Colon Carcinoma Metastatic in the Brain (tissue), 2 donors: ENCODE measurements around the genes TMDD1, ACVRL1, ACVR1B and ATG101.

- PRO-cap, 2 experiments: no peak in any of the 2 experiments
Measured at GRCh38 chr12:51550839-51551069, 40.3 kb upstream of the SCN8A start.

DNA sequence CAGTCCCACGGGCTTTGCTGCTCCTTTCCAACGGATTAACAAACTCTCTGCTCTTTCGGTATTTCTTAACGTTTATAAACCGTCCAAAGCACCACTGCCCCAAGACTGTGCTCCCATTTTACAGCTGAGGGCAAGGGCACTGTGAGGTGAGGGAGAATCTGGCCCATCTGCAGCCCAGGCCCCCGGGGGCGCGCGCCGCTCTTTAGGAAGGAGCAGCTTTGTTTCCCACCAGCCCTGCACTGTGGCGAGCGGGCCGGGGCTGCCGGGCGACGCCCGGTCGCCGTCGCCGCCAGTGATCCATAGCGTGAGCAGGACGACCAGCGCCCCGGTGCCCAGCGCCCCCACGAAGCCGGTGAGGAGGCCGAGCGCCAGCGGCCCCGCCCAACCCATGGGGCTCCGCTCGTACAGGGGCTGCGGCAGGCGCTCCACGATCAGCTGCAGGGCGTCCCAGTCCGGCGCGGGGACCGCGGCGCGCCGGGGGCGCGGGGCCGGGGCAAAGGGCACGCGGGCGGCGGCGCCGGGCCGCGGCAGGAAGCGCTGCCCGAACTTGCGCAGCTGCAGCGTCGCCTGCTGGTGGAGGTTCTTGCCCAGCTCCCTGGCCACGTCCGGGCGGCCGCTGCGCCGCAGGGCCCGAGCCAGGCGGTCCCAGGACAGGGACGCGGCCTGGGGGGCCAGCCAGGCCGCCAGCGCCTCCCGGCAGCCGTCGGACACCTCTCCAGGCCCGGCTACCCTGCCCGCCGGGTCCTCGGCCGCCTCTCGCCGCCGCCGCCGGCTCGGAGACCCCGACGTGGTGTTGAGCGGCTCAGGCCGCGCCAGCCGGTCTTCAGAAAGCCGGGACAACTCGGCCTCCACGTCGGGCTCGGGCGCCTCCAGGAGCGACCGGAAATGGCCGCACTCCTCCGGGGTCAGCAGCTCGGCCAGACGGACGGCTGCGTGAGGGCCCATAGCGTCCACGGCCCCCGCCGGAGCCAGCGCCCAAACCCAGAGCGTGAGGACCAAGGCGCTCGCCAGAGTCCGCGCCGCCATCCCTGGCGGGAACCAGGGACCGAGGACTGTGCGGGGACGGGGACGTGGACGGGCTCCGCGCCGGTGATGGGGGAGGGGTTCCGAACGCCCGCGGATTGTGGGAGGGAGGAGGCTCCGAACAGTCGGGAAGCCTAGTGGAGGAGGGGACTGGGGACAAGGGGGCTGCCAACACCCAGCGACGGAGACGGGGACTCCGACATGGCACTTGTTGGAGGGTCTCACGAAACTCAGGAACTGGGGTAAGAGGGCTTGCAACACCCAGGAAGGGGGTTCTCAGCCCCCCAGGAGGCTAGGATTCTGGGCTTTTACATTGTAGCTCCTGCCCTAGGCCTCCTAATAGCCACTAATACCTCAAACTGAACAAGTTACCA is at the start of gene TMDD1:
TMDD1 (minus strand) TSS at position 1,058 of the 1,397 bp plus-strand sequence.
- PRO-cap, 2 experiments: peak in 1 of 2 experiments; most common plus-strand start position 602 of the sequence (in 1); most common minus-strand start position 439 of the sequence (in 1)

- PRO-cap, 2 experiments: no peak in any of the 2 experiments
Measured at GRCh38 chr12:51820304-51821364, 5.9 kb upstream of the TMDD1 start.

- PRO-cap, 2 experiments: no peak in any of the 2 experiments
Measured at GRCh38 chr12:51847773-51848258, 702 bp downstream of the FIGNL2 start.

- PRO-cap, 2 experiments: no peak in any of the 2 experiments
Measured at GRCh38 chr12:51870031-51870592, 17.8 kb upstream of the ANKRD33 start.

- PRO-cap, 2 experiments: peak in 1 of 2 experiments; most common plus-strand start chr12:51907450 (in 1)
Measured at GRCh38 chr12:51906610-51907560, at the start of gene ACVRL1. Gene ACVRL1, plus strand, starts transcription at chr12:51907504.

DNA sequence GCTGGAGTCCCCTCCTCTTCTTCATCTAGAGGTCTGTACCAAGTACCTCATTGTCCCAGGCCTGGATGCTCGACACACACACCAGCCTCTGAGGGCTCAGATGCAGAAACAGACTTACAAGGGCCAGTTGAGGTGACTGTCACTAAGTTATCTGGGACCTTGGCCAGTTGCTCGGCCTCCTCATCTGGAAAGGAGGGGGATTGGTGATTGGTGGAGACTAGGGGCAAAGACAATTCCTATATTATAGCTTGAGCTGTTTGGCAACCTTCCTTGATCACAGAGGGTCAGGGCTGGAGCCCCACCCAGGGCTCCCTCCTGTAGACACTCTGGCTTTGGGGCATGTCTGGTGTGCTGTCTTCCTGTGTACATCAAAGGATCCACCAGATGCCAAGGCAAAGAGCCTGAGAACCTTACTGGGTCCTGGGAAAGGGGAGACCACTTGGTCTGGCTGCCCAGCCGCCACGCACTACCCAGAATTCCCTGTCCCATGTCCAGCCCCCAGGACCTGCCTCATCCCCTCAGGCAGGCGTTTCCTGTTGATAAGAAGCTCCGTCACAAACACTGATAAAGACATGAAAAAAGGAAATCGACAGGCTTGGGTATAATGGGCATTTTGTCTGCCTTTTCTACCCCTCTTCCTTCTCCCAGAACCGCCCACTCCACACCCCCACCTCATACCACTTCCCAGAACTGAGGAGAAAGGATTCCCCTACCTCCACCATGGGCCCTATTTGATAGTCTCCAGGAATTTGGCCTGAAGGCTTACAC is 18.6 kb downstream of the ACVRL1 start:
- PRO-cap, 2 experiments: no peak in any of the 2 experiments

DNA sequence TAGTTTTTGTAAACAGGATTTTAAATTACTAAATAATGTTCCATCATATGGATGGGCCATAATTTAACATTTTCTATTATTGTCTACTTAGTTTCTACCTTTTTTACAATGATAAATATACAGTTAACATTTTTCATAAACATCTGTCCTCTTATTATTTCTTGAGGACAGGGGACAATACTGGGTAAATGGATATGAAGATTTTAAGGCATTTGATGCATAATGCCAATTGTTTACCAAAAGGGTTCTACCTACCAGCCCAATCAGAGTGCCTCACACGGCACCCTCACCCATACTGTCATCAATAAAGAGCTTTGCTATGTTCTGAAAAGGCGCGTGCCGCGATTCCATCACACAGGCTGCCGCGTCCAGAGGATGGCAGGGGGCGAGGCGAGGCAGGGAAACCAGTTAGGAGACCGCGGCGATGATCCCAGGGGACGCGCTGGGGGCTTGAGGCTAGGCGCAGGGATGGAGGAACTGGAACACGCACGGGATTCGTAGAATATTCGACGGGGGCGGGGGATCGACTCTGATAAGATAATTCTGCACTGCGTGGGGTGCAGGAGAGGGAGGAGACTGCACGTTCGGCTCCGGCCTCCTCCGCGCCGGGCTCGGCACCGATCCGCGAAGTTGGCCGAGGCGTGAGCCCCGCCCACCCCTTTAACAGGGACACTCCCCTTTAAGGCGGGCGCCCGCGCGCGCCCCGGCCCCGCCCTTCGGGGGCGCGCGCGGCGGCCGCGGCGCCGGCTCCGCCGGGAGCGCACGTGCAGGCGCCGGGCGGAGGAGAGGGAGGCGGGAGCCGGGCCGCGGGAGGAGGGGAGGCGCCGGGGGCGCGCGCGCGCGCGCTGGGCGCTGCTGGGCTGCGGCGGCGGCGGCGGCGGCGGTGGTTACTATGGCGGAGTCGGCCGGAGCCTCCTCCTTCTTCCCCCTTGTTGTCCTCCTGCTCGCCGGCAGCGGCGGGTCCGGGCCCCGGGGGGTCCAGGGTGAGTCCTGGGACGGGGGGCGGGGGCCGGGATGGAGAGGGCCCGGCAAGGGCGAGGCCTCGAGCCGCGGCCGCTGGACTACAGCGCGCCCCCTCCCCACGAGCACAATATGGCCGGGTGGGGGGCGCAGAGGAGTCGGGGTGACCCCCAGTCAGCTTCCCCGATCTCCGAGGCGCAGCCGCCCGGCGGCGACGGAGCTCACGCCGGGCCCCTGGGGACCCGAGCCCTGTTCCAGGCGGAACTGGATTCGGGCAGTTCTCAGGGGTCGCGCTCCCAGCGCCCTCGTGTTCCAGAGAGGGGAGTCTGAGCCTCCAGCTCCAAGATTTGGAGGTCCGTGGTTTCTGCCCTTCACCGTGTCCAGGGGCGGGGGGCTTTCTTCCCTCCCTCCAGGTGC is at the start of gene ACVR1B:
ACVR1B (plus strand) TSS at position 848 of the 1,377 bp plus-strand sequence.
- PRO-cap, 2 experiments: peak in 2 of 2 experiments; most common plus-strand start position 866 of the sequence (in 1); most common minus-strand start position 626 of the sequence (in 2)

GRCh38 chr12:51975174-51975930 is 23.9 kb downstream of the ACVR1B start:
- PRO-cap, 2 experiments: no peak in any of the 2 experiments

DNA sequence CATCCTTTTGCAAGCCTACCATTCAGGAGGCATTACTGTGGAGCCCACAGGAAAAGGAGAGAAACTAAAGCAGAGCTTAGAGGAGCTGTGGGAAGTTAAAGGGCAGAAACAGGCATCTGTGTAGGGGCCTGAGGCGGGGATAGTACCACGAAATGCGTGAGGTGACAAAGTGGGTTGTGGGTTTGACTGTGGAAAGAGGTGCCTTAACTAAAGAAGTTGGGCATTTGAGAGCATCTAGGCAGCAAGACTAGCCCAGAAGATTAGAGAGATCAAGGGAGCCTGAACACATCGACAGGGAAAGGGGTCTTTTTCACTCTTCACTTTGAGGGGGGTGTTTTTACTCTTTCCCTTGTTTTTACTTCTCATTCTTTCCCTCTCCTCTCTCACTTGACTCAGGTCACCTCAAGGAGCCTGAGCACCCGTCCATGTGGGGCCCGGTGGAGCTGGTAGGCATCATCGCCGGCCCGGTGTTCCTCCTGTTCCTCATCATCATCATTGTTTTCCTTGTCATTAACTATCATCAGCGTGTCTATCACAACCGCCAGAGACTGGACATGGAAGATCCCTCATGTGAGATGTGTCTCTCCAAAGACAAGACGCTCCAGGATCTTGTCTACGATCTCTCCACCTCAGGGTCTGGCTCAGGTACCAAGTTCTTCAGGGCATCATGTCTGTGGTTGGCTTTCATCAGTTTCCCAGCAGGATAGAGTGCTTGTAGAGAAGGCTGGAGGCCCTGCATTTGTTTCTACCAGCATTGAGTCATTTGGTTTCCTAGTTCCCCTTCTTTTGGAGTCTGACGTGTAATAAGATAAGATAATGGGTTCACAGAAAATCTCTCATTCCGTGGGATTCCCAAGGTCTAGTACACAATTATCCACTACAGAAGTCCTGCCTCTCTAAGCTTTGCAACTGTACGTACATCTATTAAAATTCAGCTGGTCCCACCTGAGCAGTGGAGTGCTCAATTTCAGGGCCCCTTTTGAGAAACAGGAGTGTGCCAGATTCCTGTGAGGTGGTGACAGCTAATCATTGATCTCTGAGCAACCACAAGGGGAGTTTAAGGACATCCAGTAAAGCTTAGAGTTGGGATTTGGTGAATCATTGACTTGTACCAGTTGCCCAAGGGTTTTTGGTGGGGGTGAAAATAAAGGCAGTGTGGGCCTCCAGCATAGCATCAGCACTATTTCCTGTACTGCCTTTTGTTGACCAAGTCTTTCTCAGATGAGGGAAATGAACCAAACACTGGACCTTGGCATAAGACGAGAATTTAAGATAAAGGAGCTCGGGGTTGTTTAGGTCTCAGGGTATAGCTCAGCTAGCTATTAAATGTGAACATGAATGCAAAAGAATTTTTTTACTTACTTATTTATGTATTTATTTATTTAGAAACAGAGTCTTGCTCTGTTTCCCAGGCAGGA is 24.9 kb downstream of the ACVR1B start:
- PRO-cap, 2 experiments: no peak in any of the 2 experiments

DNA sequence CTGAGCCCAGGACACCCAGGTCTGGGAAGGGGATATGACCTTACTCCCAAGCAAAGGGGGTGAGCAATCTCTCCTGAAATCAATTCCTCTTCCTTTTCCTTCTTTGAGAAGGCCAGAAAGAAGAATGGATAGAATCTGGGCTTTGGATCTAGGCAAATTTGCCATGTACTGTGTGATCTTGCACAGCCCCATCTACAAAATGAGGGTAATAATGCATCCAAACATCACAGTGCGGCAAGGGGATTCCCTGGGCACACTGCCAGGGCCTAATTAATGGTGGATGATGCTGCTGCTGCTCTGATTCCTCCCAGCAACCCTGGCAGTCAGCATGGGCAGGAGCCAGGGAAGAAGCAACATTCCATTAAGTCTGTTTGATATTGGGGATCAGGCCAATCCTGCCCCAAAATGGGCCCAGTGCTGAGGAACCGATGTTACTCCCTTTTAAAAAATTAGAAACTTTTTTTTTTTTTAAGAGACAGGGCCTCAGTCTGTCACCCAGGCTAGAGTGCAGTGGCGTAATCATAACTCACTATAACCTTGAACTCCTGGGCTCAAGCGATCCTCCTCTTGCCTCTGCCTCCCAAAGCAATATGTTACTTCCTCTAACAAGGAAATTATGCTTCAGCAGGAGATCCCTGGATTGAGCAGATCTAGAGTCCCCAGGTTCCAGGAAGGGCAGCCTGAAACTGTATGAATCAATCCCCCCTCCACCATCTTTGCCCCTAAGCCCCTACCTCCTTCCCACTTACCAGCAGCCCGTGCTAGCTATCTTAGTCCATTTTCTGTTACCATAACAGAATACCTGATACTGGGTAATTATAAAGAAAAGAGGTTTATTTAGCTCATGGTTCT is 4.6 kb downstream of the TAMALIN start:
- PRO-cap, 2 experiments: no peak in any of the 2 experiments

DNA sequence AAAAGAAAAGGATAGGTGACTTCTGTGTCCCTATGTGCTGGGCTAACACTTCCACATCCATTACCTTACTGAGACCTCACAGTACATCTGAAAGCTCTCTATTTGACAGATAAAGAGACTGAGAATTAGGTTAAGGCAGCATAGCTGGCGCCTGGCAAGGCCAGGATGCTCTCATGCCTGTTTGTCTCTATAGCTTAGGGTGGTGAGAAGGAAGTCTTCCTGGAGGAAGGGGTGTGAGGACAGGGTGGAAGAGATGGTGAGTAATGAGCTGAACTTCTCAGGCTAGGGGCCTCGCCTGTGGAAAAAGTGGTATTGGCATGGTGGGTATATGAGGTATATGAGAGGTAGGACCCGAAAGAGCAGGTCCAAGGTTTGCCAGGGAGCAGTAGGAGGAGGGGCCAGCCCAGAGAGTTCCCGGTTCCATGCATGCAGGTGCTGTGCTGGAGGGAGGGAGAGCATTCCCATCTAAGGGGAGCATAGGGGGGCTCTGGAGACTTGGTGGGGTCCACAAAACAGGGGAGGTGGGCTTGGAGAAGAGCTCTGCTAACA is 13.3 kb downstream of the TAMALIN start:
- PRO-cap, 2 experiments: no peak in any of the 2 experiments

DNA sequence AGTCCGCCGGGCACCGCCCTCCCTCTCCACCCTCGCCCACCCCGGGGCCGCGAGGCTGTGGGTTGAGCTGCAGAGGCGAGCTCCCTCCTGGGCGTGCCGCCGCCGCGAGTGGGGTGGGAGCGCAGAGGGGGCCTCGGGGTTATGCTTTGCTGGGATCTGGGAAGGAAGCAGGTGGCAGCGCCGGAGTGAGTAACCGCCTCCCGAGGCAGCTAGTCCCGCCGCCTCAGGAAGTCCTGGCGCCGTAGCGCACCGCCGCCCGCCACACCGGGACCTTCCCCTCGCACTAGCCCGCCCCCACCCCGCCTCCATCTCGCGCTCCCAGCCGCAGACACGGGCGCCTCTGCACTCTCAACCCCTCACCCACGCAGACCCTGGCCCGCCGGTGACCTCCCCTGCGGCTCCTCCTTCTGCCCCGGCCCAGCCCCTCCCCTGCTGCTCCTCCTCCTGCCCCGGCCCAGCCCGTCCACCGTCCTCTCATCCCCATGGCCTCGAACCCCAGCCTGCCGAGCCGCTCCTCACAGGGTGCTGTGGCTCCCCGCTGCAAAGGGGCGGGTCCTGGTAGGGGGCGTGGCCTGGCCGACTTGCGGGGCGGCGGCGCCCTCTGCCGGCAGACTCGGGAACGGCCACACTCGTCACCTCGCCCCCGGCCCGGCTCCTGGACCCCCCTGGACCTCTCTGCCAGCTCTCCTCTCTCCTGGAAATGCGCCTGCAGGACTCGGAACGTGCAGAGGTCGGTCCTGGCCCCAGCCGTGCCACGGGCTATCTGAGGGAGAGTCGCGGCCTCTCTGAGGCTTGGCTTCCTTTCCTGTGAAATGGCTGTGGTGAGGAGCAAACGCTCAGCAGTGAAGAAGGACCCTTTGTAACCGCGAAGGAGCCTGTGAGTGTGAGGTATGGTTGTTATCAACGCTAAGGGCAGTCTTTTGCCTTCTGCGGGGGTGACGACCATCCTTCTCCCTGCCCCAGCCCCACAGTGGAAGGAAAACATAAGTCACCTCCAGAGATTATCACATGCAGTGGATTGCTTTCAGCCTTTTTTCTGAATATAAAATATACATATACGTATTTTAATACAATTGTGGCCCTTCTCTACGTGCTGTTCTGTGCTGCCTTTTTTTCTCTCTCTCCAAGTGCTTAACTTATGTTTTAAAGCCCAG is 16.9 kb downstream of the TAMALIN start:
- PRO-cap, 2 experiments: peak in 1 of 2 experiments; most common plus-strand start position 610 of the sequence (in 1); most common minus-strand start position 548 of the sequence (in 1)

GRCh38 chr12:52053117-52053486 is 1.9 kb downstream of the NR4A1 start:
- PRO-cap, 2 experiments: no peak in any of the 2 experiments

DNA sequence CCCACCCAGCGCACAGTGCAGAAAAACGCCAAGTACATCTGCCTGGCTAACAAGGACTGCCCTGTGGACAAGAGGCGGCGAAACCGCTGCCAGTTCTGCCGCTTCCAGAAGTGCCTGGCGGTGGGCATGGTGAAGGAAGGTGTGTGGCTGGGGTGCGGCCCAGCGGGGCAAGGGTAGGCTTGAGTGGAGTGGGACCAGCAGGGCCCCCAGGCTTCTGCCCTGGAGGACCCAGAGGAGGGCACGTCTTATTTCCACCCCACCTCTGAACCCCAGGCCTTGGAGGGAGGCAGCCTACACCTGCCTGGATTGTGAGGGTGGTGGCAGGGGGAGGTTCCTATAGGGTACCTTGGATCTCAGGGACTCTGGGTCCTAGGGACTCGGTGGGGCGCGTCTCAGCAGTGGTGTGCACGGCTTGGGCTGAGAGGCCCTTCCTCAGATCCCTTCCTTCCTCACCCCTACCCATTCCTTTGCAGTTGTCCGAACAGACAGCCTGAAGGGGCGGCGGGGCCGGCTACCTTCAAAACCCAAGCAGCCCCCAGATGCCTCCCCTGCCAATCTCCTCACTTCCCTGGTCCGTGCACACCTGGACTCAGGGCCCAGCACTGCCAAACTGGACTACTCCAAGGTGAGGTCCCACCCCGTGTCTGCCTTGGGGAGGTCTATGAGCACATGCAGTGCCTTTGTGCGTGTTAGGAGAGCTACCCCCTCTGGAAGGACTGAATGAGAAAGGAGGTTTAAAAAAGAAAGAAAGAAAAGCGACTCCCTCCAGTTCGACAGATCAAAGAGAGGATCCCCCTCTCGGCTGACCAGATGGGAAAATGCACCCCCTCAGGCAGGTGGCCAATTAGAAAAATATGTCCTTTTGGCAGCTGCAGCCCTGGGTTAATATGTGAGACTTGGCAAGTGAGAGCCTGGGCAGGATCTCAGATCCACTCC is 5.0 kb downstream of the NR4A1 start:
- PRO-cap, 2 experiments: no peak in any of the 2 experiments

GRCh38 chr12:52059587-52060536 is 8.6 kb downstream of the NR4A1 start:
- PRO-cap, 2 experiments: no peak in any of the 2 experiments

- PRO-cap, 2 experiments: peak in 2 of 2 experiments; most common plus-strand start chr12:52070022 (in 1); most common minus-strand start chr12:52070318 (in 1)
Measured at GRCh38 chr12:52069928-52070556, at the start of gene ATG101. Gene ATG101, plus strand, starts transcription at chr12:52069978.

DNA sequence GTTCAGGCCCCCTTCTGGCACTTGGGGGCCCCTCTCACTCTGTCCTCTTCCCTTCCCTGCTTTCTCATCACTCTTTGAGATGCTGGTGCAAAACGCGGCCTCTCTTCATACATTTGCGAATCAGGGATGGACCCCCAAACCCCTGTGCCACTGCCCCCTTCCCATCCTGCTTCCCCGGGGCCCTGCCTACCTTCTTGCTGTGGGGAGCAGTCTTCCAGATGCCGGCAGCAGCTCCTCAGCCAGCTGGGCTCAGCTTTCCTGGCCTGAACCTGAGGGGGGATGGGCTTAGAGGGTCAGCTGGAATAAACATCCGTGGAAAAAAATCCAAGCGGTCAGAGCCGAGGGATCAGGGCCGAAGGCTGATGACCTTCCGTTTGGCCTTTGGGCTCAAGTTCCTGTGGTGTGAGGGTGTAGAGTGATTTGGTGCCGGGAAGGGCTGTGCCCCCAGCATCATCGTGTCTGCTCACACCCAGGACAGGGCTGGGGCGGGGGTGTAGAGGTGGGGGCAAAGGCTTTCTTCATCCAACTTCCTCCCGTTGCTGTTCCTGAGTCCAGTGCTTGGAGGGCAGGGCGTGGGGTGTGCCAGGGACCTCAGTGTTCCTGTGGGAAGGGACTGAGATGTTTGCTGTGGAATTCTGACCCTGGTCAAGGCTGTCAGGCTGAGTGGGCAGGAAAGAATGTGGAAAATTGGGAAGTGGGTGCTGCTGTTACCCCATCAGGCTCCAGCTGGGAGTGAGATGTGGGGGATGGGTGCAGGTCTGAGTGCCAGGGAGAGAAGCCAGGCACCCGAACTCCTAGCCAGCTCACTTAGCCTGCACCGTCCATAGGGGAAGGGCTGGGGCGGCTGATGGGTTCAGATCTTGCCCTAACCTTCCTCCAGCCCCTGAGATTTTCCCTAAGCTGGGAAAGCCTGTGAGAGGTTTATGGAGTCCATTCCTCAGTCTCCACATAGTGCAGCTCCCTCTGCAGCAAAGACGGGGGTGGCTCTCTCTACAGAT is 2.7 kb downstream of the SMIM41 start:
- PRO-cap, 2 experiments: no peak in any of the 2 experiments

DNA sequence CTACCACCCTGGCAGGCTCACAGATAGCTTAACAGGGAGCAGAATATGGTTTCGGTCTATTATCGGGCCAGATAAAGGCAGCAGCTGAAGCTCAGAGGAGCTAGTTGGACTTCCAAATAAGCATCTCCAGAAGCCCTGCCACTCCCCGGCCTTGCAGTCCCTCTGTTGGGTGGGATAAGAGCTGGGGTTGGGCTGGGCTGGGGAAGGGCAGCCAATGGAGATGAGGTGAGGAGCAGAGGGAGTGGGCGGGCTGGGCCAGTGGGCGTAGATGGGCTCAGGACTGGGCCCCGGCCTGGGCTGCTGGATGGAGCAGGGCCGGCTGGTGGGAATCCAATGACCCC is 8.5 kb upstream of the KRT80 start:
- PRO-cap, 2 experiments: no peak in any of the 2 experiments

- PRO-cap, 2 experiments: peak in 1 of 2 experiments; most common plus-strand start chr12:52208852 (in 1)
Measured at GRCh38 chr12:52208544-52209025, 16.8 kb upstream of the KRT80 start.